Smooth muscle cell (in vitro differentiated cells): ENCODE measurements around a stretch of chr18.

- RAMPAGE, long total RNA: no peak
Observed at GRCh38 chr18:54196600-54197582, 27.6 kb downstream of the MBD2 start.

- RAMPAGE, long total RNA: no peak
Observed at GRCh38 chr18:55243650-55244472, 284.6 kb upstream of the CCDC68 start.

GRCh38 chr18:55419991-55420820 lies 167.8 kb downstream of the TCF4 start:
- RAMPAGE, long total RNA: no peak

DNA sequence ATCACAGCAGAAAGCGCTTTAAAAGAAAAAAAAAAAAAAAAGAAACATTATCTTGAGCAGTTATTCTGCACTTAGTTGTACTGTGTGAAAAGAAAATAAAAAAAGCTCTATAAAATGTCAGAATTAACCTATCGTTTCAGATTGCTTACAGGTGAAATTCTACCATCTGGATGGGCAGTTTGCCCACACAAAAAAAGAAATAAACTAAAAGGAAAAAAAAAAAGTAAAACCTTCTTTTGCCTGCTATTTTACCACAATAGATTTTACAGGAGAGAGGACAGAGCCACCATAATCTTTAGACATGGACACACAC lies 167.2 kb downstream of the TCF4 start:
- RAMPAGE, long total RNA: no peak

DNA sequence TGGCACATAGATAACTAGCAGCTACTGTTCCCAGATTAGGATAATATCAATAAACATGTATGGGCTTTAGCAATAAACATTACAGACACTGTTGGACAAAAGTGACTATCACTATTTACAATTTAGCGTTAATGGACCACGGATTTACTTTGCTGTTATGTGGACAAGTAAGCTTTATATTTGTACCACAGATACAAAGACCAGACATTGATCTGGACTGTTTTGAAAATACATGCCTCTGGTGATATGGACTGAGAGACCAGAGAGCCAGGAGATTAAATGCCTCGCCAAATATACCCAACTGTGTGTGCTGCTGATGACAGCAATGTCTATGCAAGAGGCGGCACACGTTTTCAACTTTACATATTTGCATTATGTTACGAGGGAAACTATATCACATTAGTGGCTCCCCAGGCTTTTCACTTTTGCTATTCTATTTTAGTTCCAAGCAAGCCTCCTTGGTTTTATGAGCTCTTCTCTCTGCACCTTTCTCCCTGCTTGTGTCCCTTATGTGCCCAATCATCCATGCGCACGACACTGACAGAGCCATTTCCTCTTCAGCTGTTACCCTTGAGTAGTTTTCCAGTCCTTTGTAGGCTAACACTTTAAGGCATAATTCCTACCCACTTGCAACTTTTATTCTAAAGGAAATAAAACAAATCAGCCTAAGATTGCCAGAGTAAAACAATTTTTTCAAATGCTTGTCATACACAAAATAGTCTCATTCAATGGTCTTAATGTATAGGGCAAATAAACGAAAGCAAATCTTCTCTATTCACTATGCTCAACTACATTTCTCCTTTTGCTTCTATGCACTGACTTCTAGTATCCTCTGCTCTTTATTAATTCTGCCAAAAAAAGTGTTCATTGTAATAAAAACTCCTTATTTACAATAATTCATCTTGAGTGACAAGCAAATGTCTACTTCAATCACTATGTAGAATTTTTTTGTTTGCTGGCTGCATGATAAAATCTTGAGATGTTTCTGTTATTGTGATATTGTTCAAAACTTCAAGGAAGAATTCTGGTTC lies 154.3 kb downstream of the TCF4 start:
- RAMPAGE, long total RNA: no peak

- RAMPAGE, long total RNA: no peak
Observed at GRCh38 chr18:55510373-55511323, 77.3 kb downstream of the TCF4 start.

- RAMPAGE, long total RNA: no peak
Observed at GRCh38 chr18:55777571-55778088, 189.6 kb upstream of the TCF4 start.

DNA sequence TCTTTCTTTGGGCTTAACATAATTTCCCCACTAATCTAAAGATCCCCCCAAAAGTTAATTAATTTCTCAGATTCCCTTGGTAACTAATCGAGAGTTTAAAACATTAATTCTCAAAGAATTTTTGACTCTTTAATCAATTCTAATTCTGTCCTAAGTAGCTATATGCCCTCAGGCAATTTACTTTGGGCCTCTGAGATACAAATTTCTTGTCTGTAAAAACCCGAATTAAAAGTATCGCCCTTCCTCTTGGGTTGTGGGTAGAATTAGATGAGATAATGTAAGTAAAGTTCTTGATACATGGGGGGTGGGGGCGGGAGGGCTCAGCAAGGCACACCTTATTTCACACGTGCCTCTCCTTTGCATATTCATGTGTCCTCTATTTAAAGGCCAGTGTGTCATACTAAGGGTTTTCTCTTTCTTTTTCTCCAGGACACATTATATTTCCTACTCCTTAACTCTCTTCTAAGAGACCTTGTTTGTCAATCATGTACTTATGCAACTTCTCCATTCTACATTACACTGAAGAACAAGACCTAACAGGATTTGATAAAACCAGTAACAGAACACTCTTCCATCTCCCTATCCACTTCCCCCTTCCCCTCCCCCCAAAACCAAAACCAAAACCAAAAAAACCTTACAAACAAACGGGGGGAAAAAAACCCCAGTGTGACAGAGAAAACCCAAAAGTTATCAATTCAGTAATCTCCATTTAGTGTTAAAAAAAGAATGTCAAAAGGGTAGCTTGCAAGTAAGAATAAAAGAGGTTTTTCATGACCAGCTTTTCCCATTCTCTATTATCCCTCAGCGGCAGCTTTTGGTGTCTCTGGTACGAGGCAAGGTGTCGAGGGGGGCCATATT lies 190.7 kb upstream of the TCF4 start:
- RAMPAGE, long total RNA: no peak

DNA sequence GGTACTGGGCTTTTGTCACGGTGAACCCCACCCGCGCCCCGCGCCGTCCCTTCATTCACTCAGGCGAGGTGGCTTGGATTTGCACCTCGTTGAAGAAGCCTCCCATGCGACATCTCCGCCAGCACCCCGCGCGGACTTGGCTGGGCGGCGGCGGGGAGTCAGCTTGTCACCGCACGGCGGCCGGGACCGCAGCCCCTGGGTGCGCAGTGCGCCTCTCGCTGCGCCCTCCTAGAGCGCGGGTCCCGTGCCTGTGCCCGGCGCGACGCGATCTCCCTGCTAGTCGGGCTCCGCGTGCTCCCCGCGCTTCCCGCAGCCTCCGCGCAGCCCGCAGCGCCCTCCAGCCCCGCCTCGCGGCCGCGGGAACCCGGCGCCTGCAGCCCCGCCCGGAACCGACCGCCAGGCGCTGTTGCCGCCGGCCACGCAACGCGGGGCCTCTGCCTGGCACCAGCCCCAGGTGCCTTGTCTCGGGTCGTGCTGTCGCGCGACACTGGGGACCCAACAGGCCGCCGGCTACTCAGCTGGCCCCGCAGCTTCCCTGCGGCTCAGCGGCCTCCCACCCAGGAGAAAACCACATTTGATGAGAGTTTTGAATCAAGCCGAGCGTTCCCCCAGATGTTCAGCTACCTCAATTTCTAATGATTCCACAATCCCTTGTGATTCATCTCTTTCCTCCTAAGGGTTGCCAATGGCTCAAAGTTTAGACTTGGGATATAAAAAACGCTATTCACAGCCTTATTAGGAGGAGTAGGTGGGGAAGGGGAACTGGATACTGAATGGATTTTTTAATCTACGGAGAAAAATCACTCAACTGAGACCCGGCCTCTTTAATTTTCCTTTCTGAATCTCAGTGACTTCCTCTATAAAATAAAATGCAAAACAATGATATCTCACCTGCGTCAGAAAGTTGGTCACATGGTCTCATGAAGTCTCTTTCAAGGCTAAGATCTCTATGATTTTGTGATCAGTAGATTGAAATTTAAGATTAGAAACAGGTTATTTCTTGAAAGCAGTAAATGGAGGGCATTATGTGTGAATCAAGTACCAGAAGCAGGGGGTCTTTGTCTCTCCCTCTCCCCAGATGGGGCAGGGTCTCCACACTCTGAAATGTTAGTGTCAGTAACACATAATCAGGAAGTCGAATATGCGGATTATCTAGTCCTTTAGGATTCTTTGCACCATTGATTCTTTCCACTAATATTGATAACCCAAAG lies 192.5 kb upstream of the TCF4 start:
- RAMPAGE, long total RNA: no peak

DNA sequence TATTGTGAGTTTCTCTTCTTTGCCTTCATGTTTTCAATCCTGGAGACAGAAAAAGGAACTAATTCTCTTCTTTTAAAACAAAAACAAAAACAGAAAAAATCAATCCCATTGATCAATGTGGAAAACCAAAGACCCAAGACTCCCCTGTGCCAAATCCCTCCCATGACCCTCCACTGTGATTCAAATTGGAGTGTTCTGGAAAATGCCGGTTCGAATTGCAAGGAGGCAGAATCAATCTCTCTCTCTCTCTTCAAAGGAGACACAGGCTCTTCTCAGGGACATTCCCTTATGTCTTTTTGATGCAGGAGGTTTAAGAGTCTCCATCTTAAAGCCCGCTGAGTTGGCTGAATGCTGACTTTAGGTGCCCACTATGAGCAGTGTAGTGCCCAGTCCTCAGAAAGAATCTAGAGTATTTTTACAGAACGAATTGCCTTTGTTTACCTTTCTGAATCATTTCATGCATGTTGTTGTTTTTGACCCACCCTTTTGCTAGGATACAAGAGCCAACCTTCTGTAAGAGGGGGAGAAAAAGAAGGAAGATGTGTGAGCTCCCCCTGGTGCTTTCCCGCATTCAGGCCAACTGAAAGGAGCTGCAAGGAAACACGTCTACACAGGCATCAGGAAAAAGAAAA lies 193.4 kb upstream of the TCF4 start:
- RAMPAGE, long total RNA: no peak

DNA sequence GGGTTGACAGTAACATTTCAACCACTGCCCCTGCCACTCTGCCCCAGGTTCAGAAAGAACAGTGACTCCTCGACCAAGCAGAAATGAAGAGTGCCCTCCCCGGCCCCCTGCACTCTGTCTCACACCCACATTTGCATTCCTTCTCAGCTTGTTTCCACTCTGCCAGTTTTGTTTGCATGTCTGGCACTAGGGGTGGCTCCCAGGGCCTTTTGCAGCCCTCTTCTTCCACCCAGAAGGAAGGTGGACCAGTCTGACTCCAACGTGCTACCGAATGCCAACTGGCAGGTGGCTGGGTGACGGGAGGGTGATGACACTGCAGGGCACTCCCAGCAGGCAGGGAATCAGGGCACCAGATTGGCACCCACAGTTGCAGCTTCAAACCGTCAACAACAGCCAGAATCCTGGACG lies 371.1 kb downstream of the TXNL1 start:
- RAMPAGE, long total RNA: no peak

DNA sequence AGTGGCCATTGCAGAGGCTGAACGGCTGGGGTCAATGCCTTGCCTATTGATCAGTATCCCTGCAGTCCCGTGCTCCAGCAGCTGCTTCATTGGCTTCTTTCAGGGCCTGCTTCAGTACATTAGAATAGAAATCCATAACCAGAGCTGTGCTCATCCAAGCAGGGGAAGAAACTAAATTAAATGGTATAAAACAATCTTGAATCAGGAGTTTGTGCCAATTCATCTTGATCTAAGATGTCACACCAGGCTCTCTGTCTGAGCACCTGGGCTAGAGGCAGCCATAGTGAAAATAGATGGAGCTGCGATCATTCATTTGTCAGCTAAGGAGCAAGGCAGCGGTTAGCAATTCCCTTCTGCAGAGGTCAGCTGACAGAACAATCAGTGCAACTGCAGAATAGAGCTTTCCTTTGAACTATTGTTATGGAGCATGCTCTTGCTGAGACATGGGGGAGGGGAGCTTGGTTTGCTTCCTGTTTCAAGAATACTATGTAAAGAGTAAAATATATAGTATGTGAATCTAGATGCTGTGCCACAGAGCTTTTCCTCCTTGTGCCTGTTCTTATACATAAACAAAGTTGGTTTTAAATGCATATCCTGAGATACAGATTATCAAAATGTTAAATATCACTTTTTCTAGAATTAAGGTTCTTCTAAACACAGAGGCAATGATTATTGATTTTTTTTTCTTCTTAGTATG lies 222.6 kb downstream of the WDR7 start:
- RAMPAGE, long total RNA: no peak

GRCh38 chr18:57434581-57435070 lies 548 bp upstream of the ONECUT2 start:
- RAMPAGE, long total RNA: no peak

DNA sequence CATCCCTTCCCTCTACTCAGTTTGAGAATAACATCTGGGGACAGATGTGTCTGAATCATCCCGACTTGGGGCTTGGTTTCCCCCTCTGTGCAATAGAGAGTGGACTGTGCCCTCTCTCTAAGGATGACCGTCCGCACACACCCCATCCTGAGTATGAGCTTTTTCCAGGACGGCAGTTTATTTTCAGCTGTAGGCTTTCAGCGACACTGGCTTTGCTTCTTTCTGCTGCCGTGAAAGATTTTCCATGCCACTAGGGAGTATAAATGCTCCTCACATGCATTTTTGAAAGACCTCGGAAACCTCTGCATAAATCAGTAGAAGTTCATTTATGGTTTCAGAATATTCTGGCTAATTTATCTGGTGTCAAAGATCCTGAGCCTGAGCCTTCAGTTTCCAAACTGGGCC lies 53.5 kb downstream of the FECH start:
- RAMPAGE, long total RNA: no peak

- RAMPAGE, long total RNA: no peak
Observed at GRCh38 chr18:57719327-57720112, 83.6 kb downstream of the ATP8B1 start.

- RAMPAGE, long total RNA: no peak
Observed at GRCh38 chr18:57819423-57820480, 16.6 kb upstream of the ATP8B1 start.

GRCh38 chr18:58202178-58202780 lies 158.3 kb downstream of the NEDD4L start:
- RAMPAGE, long total RNA: no peak

GRCh38 chr18:58345043-58345596 lies 283.8 kb downstream of the ALPK2 start:
- RAMPAGE, long total RNA: no peak

DNA sequence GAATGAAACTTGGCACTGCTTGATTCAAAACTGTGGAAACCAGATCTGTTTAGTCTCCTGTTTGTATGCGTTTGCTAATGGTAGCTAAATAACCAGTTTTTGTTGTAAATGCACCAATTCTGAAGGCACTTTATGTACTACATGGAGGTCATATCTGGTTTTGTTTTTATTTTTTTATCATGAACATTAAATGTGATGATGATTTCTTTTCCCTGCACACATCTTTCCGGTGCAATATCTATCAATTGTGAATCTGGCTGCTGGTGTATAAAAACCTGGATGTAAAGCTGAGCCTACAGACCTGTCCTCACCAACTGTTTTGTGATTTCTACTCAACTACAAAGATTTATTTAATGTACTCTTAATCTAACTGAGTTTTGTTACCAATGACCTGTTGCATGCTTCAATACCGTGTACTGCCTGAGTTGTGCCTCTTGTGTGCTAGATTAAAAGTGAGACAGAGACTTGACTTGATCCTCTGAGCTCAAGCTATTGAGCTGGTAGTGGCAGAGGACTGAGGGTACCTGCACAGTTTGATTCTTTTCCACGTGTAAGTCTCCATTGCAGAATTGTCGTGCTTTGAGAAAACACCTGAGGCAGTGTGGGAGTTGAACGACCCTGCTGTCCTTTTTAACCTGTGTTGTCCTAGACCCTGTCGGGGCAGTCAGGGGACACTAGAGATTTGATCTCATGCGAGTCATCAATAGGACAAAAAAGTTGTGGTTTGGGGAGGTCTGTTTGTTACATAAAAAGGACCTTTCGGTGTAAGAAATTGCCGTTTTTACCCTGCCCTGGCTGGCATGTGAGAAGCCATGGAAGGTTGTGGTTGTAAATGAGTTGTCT lies 231.5 kb downstream of the ALPK2 start:
- RAMPAGE, long total RNA: no peak

DNA sequence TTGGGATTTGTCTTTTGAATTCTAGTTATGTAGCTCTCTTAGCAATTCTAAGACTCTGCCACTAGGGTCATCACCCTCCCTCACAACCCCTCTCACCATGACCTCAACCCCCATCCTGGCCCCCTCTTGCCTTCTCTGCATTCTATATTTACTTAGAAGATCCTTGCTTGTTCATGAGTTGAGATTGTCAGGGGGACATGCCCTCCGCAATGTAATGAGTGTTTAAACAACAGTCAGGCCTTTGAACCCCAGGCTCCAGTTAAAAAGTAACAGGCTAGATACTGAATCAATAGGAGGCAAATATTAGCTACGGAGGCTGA lies 221.2 kb downstream of the ALPK2 start:
- RAMPAGE, long total RNA: no peak